Measurements from ENCODE around the genes DDX1, WDR35 and MATN3.

DNA sequence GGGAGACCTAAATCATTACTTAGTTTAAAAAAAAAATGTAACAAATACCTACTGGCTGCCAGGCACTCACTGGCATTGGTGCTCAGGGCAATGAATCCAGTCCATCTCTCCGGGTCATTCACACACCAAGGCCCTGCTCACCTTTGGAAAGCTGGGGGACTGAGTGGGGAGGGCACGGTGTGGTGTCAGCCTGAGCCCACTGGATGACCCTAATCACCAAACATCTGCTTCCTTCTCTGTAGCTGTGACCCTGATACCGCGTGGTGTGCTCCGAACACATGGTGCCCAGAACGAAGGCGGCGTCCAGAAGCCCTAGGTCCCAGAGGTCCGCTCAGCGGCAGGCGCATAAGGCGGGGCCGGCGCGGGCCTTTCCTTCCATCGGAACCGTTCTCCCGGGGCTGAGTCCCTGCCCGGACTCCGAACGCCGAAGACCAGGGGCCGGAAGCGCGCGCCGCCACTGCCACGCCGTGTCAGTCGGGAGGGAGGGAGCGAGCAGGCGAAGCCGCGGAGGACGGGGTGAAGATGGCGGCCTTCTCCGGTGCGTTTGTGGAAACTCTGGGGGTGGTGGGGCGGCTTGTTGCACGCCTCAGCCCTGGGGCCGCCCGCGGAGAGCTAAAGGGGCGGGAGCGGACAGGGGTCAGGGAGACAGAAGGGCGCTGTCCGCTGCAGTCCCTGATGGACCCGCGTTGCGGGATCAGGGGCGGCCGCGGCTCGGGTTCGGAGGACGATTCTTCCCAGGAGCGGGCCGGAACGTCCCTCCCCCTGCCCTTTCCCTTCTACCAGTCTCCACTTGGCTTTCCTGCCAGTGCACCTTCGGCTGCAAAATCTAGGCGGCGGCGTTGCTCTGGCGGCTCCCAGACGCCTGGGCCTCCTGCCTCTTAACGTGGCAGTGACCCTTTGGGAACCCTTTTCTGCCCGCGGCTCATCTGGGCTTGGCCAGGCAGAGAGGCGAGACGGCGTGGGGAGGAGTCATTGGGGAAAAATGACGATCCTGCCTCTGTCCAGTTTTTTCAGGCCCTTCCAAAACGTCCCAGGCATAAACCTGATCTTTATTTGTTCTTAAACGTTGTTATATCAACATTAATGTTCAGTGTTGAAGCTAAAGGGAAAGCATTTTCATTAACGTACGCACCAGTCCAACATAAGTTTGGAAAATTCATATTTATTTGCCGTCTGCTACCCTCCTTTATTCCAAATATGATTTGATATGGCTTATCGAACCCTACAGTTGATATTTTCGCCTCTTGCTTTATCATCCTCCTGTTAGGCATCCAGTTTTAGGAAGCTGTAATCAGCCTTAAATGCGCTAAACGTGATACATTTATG, at the start of gene DDX1:
DDX1 (plus strand) TSS at position 457 of the 1,326 bp plus-strand sequence.
- PRO-cap, 2 experiments: peak in 2 of 2 experiments; most common plus-strand start position 470 of the sequence (in 2); most common minus-strand start position 391 of the sequence (in 1)

DNA sequence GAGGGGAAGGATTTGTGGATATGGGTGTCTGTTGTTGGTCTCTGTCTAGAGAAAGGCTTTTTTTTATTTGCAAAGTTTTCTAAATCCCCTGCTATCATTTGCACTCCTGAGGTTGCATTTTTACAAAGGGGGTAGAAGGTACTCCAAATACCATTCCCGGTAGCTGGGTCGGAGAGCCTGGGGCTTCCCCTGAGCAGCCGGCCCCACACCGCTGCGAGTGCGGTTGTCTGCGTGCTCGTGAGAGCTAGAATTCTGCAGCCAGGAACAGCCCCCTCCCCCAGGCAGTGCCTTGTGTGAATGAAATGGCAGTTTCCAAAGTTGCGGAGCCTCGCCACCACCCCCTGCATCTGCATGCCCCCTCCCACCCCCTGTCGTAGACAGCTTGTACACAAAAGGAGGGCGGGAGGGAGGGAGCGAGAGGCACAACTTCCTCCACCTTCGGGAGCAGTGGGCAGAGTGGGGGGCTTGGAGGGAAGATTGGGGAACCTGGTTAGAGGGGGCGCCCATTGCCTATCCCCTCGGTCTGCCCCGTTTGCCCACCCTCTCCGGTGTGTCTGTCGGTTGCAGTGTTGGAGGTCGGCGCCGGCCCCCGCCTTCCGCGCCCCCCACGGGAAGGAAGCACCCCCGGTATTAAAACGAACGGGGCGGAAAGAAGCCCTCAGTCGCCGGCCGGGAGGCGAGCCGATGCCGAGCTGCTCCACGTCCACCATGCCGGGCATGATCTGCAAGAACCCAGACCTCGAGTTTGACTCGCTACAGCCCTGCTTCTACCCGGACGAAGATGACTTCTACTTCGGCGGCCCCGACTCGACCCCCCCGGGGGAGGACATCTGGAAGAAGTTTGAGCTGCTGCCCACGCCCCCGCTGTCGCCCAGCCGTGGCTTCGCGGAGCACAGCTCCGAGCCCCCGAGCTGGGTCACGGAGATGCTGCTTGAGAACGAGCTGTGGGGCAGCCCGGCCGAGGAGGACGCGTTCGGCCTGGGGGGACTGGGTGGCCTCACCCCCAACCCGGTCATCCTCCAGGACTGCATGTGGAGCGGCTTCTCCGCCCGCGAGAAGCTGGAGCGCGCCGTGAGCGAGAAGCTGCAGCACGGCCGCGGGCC, 1.4 kb downstream of the MYCN start:
- PRO-cap, 2 experiments: no peak in any of the 2 experiments

DNA sequence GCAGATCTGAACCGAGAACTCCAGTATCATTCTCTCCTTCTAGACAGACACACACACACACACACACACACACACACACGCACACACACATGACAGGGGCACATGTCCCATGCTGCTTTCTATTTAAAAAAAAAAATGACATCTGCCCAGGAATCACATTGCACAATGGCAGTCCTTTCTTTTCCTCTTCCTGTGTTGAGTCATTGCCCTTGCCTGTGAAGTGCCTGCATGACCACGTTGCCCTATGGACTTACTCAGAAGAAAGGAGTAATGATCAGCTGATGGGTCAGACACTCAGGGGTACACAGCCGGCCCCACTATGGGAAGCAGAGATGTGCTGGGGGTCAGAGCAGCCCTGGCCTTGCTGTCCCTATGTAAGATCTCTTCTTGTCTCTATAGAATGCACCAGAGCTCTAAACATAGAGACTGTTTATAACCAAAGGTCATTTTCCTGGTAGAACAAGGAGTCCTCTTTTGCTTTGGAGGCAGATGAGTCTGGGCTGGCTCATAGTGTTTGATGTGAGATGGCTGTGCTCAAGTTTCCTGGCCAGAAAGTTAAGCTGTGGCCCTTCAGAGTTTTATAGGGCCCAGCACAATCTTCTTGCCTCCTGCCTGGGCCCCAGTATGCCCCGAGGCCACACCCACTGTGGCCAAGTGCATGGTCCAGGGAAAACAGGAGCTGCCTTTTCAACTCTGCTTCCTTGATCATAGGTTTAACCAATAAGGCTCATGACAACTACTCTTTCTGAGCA, 66.0 kb downstream of the MYCN start:
- PRO-cap, 2 experiments: no peak in any of the 2 experiments

DNA sequence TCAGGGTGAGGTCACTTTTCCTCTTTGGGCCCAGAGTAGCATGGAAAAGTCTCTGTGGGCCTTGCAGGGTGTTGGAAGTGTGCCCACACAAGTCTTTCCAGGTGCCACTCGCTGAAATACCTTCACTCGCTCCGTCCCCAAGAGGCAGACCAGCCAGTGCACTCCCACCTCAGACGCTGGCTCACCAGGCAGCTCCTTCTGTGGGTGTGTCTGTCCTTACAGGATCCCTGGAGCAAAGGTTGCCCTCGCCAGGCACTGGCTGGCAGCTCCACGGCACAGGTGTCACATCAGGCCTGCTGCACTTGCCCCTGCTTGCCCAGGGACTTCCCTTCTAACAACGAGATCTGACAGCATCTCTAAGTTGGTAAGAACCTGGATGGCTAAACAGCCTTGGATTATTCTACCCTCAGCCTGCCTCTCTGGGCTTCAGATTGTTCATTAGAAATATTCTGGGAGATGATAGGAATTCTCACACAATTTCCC, 261.9 kb downstream of the MYCN start:
- PRO-cap, 2 experiments: no peak in any of the 2 experiments

DNA sequence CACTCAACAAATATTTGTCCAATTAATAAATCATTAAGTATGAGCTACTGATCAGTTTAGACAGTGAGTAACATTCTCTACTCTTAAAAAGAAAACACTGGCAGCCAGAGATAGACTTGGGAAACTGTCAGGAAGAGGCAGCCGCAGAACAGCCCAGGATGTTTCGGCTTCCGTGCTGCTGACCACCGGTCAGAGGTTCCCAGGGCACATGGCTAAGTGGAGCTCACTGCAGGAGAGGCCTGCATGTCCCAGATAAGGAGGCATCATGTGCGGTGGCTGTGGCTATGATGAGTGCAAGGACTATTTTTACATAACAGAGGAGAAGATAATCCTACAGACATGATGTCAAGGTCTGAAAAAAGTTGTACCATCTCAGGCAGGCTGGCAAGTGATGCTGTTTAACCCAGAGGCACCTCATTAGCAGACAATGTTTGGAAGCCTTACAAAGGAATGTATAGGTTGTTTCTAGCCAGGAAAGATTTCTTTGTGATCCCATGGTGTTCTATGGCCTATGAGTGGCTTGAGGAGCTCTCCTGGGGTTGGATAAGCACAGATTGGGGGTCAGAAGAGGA, 252.3 kb downstream of the CYRIA start:
- PRO-cap, 2 experiments: no peak in any of the 2 experiments

GRCh38 chr2:16647425-16648325, 18.0 kb downstream of the CYRIA start:
- PRO-cap, 2 experiments: no peak in any of the 2 experiments

- PRO-cap, 2 experiments: no peak in any of the 2 experiments
These were observed 547 bp downstream of the CYRIA start for GRCh38 chr2:16665157-16665416.

DNA sequence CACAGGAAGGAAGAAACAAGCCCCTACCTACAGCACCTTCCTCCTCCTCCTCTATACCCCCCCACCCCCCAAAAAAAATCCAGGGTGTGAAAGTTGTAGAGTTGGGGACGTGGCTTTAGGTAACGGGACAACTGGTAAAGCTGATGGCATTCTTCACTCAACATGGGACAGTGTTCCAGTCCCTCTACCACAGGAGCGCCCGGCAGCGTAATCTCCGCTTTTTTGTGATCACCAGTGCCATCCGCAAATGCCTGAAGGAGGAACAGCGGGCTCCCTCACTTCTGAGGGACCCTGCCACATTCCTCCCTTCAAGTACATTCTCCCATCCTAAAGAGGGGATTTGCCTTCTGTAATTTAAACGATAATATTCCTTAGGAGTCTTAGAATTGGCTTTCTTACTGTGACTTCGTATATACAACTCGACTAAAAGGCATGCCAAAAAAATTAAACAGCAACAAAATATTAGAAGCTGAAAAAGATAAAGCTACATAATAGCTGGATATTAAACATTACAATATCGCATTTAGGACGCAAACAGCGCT, 2.5 kb upstream of the VSNL1 start:
- PRO-cap, 2 experiments: no peak in any of the 2 experiments

- PRO-cap, 2 experiments: no peak in any of the 2 experiments
These were observed 9.9 kb downstream of the GEN1 start for GRCh38 chr2:17763554-17764485.

- PRO-cap, 2 experiments: no peak in any of the 2 experiments
These were observed 14.3 kb downstream of the MSGN1 start for GRCh38 chr2:17830515-17830967.

- PRO-cap, 2 experiments: no peak in any of the 2 experiments
These were observed 5.3 kb downstream of the RDH14 start for GRCh38 chr2:18555008-18555787.

GRCh38 chr2:19362878-19363517, 4.6 kb upstream of the OSR1 start:
- PRO-cap, 2 experiments: peak in 2 of 2 experiments; most common minus-strand start chr2:19363058 (in 2)

DNA sequence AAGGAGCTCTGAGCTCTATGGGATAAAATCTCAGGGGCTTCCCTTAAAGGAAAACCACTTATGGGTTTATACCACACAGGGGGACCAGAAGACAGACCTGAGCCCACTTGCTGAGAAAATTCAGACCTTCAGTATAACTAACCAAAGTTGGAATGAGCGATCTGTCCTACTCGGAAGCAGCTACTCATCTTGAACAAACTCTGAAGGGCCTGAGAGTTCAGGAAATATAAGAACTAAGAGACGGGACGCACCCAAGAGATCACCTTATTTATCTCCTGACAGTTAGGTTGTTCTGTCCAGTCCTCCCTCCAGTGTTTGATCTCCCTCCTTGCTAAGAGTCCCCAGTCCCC, 239.1 kb upstream of the OSR1 start:
- PRO-cap, 2 experiments: no peak in any of the 2 experiments

DNA sequence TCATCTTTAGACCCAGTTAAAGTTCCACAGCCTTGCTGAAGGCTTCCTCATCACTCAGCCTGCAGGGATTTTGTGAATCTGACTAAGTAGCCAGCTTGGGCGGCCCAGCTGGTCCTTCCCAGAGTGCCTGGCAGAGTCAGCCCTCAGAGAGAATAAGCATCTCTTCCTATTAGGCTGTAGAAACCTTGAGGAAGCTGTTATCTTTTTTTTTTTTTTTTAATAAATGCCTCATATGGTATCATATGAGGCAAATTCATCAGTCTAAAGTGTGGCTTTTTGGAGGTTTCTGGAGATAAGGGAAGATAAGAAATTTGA, 263.5 kb downstream of the TTC32 start:
- PRO-cap, 2 experiments: no peak in any of the 2 experiments

- PRO-cap, 2 experiments: no peak in any of the 2 experiments
These were observed 154.5 kb downstream of the TTC32 start for GRCh38 chr2:19747367-19747618.

DNA sequence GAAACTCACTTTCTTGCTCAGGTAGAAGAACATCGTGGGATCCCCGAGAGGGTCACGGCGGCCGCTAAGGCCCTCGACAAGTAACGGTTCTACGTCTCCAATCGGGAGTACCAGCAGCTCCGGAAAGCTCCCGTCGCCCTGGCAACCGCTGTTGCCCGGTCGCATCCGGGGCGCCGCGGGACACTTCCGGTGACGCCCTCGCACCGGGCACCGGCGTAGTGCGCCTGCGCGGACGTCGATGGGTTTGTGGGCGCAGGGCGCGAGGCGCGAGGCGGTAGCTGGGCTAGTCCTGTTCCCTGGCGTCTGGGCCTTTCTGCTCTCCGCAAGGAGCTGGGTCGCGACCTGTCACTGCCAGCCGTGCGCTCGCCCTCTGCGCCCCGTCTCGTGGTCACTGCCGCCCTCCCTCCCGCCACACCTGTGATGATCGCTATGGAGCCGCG, at the start of gene WDR35:
WDR35 (minus strand) TSS at position 123 of the 440 bp plus-strand sequence.
- PRO-cap, 2 experiments: peak in 2 of 2 experiments; most common plus-strand start position 229 of the sequence (in 2); most common minus-strand start position 85 of the sequence (in 1)

- PRO-cap, 2 experiments: no peak in any of the 2 experiments
These were observed at the start of gene MATN3 for GRCh38 chr2:20012242-20013163. MATN3 (minus strand) TSS chr2:20012668.

GRCh38 chr2:20108816-20109015, 57.3 kb upstream of the LAPTM4A start:
- PRO-cap, 2 experiments: peak in 2 of 2 experiments; most common plus-strand start chr2:20108868 (in 2)

DNA sequence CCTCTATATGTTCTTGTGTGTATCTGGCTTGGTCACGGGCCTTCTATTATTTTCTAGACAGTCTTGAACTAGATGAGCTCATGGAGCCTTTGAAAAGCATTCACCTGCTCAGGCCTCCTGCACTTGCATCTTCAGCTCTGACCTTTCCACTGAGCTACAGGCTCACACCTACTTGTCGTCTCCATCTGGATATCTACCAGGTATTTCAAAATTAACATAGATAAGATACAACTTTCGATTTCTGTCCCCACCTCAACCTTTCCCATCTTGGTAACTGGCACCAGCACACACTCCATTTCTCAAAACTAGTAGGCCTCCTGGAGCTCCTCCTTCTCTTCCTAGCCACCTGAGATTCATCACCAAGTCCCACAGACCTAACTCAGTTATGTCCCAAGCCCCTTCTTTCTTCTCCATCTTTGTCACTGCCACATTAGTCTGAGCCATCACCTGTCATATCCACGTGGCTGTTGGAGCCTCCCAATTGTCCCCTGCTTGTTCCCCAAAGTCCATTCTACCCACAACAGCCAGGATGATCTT, 69.7 kb upstream of the LAPTM4A start:
- PRO-cap, 2 experiments: no peak in any of the 2 experiments

DNA sequence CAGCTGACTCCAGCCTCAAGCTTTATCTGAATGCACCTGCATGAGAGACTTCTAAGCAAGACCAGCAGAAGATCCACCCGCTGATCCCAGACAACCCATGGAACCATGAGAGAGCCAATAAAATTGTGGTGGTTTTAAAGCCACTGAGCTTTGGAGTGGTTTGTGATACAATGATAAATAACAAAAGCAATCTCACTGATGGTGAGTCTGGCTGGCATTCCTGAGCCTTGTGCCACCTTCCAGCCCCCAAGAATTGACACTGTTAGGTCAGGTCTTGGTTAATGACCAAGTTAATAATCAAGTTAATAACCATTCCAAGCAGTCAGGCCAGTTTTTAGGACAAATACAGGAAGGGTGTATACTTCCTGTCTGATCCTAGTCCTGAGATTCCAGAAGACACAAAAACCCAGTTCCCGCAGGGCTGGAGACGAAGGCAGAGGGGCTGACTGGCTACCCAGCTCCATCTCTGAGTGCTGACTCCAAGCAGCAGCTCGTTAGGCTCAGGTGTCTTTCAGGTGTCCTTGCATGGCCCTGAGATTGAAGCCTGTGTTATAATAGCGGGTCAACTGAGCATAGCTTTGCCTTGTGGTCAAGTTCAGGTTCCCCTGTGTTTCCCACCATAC, 74.6 kb upstream of the LAPTM4A start:
- PRO-cap, 2 experiments: no peak in any of the 2 experiments